Myometrial cell (primary cell): Measurements from ENCODE around the genes TRIM43, ASTL and STARD7.

DNA sequence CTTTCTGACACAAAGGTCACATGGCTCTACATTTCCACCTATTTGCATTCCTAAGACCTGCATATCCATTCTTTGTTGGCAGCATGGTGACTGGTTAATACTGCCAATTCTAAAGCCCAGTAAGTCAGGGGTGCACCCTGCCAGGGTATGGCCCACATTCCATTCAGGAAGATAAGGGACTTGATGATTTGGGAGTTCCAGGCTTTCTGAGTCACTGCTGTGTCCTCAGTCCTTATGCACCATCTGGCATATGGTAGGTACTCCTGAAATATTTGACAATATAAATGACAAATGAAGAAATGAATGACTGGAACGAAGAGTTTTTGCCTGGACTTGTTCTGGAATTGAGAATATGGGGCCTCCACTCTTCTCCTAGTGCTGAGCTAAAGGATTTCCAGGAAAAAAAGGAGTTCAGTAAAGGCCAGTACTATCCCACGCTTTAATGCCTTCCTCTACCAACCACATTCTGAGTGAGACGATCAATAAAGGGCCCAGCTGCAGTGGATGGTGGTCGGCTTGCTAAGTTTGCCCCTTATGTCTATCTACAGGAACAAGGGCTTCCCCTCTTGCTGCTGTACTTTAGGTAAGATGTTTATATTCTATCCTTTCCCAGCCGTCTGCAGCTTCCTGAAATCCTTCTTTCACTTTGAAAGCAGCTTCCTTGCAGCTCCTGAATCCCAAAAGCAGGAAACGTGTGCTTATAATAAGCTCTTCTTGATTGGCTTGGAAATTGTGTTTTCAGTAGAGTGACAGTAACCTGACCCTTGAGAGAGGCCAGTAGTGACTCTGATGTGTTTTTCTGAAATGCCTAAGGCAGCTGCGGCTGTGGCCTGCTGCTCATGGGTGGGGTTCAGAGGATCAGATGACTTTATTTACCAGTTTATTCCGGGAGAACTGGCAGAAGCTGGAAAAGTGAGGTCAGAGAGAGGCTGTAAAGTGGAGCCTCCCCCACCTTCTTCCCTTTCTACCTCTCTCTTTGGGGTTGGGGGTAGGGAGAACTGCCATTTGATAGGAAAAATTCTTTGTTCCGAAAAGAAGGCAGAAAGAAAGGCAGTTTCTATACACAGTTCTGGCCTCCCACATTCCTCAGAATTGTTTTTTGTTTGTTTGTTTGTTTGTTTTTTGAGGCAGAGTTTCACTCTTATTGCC is 32.0 kb upstream of the EIF2AK3 start:
- RAMPAGE, long total RNA, result no peak

GRCh38 chr2:88738189-88738687 is 46.8 kb downstream of the RPIA start:
- RAMPAGE, long total RNA, result no peak

DNA sequence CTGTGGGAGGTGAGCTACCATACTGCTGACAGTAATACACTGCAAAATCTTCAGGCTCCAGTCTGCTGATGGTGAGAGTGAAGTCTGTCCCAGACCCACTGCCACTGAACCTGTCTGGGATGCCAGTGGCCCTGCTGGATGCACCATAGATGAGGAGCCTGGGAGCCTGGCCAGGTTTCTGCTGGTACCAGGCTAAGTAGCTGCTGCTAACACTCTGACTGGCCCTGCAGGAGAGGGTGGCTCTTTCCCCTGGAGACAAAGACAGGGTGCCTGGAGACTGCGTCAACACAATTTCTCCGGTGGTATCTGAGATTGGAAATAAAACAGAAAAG is 451.1 kb downstream of the RPIA start:
- RAMPAGE, long total RNA, result no peak

DNA sequence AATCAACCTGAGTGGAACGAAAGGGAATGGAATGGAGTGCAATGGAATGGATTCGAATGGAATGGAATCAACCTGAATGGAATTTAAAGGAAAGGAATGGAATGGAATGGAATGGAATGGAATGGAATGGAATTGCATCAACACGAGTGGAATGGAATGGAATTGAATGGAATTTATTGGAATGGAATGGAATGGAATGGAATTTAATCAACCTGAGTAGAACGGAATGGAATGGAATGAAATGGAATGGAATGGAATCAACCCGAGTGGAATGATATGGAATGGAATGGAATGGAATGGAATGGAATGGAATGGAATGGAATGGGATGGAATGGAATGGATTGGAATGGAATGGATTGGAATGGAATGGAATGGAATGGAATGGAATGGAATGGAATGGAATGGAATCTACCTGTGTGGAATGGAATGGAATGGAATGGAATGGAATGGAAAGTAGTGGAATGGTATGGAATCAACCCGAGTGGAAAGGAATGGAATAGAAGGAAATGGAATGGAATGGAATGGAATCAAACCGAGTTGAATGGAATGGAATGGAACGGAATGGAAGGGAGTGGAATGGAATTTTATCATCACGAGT is 1147.0 kb downstream of the RPIA start:
- RAMPAGE, long total RNA, result no peak

GRCh38 chr2:89862352-89862551 is 1170.8 kb downstream of the RPIA start:
- RAMPAGE, long total RNA, result no peak

GRCh38 chr2:90220548-90221140 is 1529.2 kb downstream of the RPIA start:
- RAMPAGE, long total RNA, result no peak

DNA sequence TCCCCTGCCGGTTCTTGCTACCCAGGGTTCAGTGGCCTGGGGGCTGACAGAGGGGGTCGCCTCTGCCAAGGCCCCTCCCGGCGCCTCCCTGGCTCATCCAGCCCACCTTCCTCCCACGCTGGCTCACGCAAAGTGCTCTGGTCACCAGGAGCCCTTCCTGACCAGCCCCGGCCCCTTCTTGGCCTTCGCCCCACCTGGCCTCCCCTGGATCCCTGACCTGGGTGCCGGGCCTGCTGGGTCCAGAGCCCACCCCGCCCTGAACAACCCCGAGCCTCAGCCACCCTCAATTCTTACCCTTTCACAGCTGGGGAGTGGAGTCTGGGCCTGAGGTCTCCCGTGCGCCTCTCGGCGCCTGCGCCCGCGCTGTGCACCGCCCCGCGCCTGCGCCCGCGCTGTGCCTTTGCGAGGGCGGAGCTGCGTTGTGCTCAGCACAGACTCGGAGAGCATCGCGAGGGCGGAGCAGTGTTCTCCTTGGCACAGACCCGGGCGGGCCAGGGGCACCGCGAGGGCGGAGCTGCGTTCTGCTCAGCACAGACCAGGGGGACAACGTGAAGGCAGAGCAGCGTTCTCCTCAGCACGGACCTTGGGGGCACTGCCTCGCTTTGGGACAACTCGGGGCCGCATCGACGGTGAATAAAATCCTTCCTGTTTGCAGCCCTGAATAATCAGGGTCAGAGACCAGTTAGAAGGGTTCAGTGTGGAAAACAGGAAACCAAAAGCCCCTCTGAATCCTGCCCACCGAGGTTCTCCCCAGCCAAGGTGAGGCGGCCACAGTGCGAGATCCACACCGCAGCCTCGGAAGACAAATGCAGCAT is 2927.3 kb upstream of the AQP7B start:
- RAMPAGE, long total RNA, result start-site peak on the minus strand centred at position 343 of the sequence, 69 bp wide, 1,120 and 1,364 reads in 2 replicates

DNA sequence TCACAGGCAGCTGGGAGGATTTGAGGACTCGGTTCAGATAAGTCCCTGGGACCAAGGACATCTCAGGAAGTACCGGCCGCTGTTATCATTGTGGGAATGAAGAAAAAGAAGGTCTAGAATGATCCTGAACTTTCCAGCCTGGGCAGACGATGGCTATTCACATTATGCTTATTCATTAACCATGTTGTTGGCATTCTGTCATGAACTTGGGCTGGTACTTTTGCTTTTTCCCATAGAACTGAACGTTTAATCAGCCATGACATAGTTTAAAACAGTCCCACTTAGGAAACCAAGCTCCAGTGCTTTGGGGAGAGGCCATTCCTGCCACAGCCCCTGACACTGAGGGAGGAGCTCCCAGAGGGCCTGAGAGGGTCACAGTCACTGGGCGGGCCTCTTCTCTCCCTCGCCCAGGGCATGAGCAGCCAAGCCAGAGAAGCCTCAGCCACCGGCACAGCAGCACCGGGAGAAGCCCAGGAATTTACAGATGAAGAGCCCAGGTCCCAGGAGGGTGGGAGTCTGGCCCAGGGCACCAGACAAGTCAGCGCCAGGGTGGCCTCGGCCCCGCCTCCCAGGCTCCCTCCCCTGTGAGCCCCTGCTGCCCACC is 33.5 kb downstream of the MAL start:
- RAMPAGE, long total RNA, result no peak

DNA sequence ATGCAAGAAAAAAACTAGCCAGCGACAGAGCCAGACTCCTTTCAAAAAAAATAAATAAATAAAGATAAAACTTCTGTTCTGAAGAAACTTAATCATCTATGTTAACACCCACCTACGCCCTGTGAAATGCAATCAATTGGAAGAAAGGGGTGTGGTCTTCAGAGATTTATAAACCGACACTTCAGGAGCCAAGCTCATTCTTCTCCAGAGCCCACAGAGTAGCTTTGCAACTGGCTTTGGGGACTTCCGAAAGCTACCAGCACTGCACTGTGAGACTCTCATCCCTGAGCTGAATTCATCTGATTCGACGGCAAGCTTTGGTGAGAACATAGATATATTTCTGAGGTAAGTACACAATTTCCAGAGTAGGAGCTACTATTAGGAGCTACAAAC is at the start of gene TRIM43:
Gene TRIM43, plus strand, starts transcription at position 197 of the 393 bp plus-strand sequence.
- RAMPAGE, long total RNA, result no peak

- RAMPAGE, long total RNA, result no peak
Observed at GRCh38 chr2:95695446-95696278, 103.9 kb downstream of the TRIM43 start.

GRCh38 chr2:95814102-95815505 is 177.0 kb downstream of the ANKRD36C start:
- RAMPAGE, long total RNA, result no peak

DNA sequence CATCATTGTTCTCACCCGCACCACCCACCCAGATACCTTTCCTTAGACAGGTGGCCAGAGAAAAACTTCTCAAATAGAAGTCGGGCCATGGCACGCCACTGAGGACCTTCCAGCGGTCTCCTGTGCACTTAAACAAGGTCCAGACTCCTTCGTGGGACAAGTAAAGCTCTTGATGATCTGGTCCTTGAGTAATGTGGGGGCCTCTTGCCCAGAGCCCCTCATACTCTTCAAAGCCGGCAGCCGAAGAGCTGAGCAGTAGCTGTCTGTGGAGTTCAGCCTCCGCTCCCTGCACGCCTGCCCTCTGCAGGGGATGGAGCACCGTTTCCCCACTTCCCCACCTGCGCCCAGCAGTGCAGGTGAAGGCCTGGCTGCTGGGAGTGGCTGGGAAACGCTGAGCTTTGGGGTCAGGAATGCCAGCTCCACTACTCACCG is 18.1 kb upstream of the ANKRD36C start:
- RAMPAGE, long total RNA, result no peak

GRCh38 chr2:96016646-96017481 is 17.9 kb downstream of the GPAT2 start:
- RAMPAGE, long total RNA, result no peak

- RAMPAGE, long total RNA, result no peak
Observed at GRCh38 chr2:96138433-96138962, at the start of gene ASTL. Gene ASTL (minus strand): TSS chr2:96138502.

- RAMPAGE, long total RNA, result no peak
Observed at GRCh38 chr2:96161753-96162225, 16.5 kb upstream of the DUSP2 start.

DNA sequence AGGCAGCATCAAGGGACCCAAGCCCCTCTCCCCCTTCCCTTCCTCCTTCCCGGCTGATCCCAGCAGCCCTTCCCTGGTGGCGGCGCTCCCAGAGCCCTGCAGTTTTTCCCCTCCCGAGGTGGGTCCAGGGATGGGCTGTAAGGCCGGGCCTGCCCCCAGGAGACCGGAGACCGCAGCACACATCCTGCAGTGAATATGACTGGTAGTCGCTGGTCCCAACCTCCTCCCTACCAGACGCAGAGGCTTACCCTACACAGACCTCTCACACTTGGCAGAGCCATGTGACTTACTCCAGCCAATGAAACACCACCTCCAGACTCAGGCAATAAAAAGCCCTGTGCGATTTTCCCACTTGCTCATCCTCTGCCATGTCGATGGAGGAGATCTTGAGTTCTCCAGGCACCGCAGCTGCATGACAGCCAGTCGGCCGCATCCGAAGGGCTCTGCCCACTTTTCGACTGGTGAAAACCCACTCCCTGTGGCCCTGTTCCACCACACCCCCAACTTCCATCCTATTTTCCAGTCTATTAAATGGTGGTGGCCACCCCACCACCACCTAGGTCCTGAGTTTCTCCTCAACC is 19.5 kb upstream of the DUSP2 start:
- RAMPAGE, long total RNA, result no peak

- RAMPAGE, long total RNA, result no peak
Observed at GRCh38 chr2:96184094-96184878, 24.3 kb downstream of the STARD7 start.

GRCh38 chr2:96207316-96207733 is 1.3 kb downstream of the STARD7 start:
- RAMPAGE, long total RNA, result no peak

GRCh38 chr2:96207734-96208891 is at the start of gene STARD7:
Gene STARD7 (minus strand): TSS chr2:96208827.
- RAMPAGE, long total RNA, result start-site peak on the minus strand at chr2:96208262-96208336, 402 and 383 reads in 2 replicates; start-site peak on the plus strand at chr2:96208400-96208419, 7 and 17 reads in 2 replicates; start-site peak on the minus strand at chr2:96208807-96208851, 77 and 50 reads in 2 replicates

DNA sequence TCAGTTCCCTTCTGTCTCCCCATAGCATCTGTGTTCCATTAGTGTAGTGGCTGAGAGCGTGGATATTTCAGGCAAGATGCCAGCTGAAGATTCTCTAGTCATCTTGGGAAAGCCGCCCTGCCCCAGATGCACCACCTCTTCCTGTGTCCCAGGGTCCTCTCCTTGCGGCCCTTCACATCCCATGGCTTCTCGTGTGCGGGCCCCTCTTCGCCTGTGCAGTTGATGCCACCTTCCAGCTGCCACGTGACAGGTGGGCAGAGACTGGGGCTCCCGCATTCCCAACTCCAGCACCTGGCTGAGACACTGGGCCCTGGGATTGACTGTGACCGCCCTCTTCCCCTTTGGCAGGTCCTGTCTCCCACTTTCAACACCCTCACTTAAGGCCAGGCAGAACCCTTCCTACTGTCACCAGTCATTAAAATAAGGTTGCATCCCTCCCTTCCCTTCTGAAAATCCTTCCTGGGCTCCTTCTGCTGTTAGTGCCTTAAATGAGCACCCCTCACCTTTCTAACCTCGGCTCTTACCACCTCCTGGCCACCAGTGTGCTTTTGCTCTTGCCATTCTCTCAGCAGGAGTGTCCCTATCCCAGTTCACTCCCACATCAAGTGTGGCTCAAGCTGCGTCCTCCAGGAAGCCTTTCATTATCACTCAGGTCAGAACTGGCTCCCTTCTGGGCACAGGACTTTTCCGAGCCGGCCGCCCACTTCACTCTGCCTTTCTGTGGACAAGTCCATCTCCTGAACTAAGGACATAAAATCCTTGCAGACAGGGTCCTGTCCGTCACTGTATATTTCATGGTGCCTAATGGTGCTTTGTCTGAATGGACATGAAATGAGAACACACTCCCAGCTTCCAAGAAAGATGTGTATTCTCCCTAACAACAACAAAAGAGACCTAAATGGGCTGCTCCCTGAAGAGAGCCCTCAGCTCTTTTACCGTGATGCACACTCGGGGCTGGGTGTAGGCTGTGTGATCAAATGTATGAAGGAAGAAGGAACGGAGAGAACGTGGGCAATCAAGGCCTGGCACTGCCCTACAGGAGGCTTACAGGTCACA is 15.7 kb downstream of the TMEM127 start:
- RAMPAGE, long total RNA, result no peak